UCH-1 (cell line): ENCODE measurements around the gene BOC.

DNA sequence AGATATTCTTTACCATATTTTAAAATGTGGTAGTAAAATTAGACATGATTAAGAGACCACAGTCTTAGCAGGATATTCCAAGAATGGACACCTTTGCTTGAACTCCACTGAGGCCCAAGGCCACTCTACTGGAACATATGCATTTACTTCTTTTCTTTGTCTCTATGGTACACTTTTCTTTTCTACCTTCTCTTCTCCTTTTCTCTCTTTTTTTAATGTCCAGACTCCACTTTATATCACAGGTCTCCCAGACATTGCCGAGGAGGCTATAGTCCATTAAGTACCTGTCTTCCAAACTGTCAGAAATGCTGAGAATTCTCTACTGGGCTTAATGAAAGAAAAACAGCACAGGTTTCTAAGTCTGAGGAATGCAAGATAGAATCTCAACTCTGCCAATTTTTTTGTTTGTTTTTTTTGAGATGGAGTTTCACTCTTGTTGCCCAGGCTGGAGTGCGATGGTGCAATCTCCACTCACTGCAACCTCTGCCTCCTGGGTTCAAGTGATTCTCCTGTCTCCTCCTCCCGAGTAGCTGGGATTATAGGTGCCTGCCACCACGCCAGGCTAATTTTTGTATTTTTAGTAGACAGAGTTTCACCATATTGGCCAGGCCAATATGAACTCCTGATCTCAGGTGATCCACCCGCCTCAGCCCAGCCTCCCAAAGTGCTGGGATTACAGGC is 45.3 kb downstream of the CD200 start:
- RRBS, result no CpG with 5 or more reads among the region's 5 CpGs

DNA sequence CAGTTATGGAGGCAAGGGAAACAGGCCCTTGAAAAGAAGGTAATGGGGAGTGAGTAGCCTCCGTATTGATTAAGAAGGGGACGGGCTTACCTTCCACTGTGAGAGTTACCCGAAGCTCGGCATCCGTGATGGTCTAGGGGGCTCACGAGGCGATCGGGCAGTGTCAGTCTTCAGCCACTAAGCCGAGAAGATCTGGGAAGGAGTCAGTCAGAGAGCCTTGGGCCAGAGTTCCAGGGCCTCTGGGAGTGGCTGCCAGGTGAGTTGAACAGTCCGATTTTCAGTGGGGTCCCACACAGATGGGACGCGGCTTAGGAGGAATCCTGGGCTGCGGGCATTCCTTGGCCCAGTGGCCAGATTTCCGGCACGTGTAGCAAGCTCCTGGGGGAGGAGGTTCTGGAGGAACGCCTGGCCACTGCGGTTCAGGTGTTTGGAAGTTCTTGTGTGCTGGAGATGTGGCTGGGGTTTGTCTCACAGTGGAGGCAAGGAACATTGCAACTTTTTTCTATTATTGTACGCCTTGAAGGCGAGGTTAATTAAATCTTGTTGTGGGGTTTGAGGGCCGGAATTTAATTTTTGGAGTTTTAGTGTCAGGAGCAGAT is 78.5 kb downstream of the BTLA start:
- RRBS, result no CpG with 5 or more reads among the region's 20 CpGs

DNA sequence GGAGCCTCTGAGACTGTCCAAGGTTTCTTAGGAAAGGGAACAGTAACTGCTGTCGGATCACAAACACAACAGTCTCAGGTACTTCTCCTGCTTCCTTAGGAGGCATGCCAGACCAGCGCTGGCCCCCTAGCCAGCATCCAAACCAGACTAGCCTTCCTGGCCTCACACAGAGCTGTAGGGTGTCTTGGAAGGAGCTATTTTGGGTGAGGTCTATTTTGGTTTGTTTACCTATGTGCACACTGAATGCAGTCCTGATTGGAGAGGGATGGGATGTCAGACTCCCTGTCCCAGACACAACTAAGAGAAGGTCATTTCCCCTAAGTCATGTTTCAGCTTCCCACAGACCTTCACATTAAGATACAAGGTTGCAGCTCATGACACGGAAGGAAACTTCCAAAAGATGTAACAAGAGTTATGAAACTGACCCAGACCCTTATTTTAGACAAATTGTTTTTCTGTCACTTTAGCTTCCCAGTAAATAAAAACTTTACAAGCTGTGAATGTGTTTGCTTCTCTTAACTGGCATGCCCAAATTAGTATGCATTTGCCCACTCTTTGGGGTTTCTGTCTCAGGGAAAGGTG is 28.7 kb downstream of the CCDC80 start:
- RRBS, result no CpG with 5 or more reads among the region's 3 CpGs

- RRBS, result no CpG with 5 or more reads among the region's 4 CpGs
These were observed 508 bp upstream of the CCDC80 start for GRCh38 chr3:112641406-112641895.

GRCh38 chr3:113051665-113052187 is 32.3 kb upstream of the NEPRO start:
- RRBS, result no CpG with 5 or more reads among the region's 7 CpGs

DNA sequence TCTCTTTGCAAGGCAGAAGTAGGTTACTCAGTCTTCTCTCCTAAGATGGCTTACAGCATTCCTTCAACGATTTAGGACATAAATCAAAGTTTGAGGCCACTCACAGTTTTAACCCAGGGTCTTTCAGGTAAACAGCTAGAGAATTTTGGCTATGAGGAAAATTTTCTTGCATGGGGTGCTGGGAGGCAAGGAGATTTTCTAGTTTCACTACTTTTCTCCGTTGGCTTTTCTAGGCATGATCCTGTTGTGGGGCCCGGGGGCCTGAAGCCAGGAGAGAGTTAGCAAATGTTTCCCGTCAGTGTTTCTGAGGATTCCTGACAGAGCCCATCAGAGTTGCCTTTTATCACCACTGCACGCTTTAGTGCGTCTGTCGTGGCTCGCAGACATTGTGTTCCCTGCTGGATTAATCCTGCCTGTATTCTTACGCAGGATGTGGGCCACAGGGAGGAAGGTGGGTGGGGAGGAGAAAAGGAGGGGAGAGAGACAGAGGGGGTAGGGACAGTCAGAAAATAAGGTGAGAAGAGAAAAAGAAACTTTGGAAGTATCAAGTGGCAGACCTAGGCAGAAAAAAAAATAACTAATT is 18.1 kb upstream of the BOC start:
- RRBS, result no CpG with 5 or more reads among the region's 9 CpGs

- RRBS, result 5% methylated on average over 34 of the region's 97 CpGs
These were observed at the start of gene BOC for GRCh38 chr3:113211188-113212257. BOC (plus strand) TSS chr3:113211557.

GRCh38 chr3:113250397-113251005 is 39.1 kb downstream of the BOC start:
- RRBS, result no CpG with 5 or more reads among the region's 17 CpGs

- RRBS, result no CpG with 5 or more reads among the region's 17 CpGs
These were observed 64.5 kb downstream of the BOC start for GRCh38 chr3:113275555-113276585.

DNA sequence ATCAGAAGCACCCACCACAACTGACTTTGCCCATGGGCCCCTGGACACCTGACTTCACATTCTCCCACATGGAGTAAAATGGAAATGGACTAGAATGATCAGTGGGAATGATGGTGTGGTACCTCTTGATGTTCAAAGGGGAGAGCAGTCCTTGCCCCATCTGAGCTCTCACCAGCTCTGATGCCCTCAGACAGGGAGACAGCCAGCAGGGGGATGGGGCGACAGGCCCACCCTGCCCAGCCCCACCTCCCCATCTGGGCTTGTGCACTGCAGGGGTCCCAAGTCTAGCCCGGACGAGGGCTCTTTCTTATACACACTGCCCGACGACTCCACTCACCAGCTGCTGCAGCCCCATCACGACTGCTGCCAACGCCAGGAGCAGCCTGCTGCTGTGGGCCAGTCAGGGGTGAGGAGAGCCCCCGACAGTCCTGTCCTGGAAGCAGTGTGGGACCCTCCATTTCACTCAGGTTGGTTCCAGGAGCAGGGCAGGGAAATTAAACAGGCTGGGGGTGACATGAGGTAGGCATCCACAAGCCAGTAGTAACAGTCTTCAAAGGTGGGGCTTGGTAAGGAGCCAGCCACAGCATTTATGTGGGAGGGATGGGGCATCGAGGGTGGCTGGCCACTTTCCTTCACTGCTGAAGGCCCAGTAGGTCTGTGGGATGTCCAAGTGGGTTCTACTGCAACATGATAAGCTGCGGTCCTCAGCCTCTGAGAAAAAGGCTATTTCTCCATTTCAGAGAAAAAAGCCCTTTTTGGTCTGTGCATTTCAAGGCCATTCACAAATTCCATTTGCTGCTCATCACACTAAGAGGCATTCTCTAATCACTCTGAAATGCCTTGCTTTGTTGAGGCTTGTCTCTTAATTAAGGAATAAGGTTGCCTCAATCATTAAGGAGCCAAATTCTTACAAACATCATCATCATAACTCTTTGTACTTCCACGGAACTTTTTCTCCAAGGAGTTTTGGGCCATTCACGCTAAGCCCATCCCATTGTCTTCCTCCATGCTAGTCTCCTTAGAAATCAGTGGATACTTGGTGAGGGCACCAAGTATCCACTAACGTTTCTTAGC is 74.1 kb downstream of the BOC start:
- RRBS, result no CpG with 5 or more reads among the region's 13 CpGs

DNA sequence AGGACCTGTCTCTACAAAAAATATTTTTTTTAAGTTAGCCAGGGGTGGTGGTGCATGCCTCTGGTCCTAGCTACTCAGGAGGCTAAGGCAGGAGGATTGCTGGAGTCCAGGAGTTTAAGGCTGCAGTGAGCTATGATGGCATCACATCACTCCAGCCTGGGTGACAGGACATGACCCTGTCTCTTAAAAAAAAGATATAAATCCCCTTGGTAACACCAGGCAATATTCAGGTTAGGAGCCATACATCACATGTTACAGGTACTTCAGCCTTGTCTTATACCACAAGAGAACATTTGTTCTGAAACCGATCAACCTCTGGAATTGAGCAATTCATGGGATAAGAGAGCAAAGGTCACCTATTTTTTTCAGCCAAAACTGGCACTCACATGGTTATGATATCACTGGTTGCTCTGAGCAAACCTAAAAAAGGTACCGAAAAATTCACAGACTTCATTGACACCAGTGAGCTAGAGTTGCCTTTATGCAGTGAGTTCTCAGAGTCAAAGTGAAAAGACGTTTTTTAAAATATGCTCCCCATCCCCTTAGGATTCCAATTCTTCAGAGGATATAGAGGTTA is 9.1 kb downstream of the SPICE1 start:
- RRBS, result no CpG with 5 or more reads among the region's 3 CpGs

DNA sequence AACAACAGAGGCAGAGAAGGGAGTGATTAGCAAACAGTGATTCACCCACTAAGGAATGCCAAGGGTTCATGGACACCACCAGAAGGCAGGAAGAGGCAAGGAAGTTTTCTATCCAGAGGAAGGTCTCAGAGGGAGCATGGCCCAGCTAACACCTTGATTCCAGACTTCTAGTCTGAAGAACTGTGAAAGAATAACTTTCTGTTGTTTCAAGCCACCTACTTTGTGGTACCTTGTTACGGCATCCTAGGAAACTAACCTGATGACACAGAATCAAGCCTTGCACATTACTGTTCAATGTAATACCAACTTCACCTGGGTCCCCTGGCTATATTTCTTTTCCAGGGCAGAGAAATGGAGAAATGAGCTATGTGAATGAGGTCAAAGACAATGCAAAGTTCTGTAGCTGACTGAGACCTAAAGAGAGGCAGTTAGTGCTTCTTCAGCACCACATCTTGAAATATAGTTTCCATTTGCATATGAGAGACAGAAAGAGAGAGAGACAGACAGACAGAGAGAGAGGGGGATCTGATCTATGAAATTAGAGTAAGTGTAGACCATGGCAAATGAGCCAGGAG is 25.3 kb downstream of the SIDT1 start:
- RRBS, result no CpG with 5 or more reads among the region's 1 CpG

GRCh38 chr3:113673661-113673892 is 22.9 kb downstream of the USF3 start:
- RRBS, result no CpG with 5 or more reads among the region's 4 CpGs

DNA sequence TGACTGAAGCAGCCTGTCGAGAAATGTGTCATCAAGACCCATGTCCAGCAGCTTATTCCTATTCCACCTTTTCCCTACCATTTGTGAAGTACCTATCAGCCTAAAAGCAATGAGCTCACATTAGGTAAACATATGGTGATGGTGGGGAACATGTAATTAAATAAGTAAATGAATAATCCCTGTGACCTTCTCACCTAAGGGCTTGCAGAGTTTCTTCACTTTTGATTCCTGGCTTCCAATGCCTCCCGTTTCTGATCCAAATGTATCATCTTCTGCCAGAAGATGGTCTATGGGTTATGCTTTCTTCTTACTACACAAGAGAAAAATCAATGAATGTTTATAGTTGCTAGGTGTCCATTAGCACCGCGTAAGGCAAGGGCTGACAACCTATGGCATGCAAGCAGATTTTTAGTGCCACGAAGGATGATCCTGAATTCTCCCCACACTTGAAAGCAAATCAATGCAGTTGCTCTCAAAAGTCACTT is 19.3 kb downstream of the USF3 start:
- RRBS, result no CpG with 5 or more reads among the region's 5 CpGs

DNA sequence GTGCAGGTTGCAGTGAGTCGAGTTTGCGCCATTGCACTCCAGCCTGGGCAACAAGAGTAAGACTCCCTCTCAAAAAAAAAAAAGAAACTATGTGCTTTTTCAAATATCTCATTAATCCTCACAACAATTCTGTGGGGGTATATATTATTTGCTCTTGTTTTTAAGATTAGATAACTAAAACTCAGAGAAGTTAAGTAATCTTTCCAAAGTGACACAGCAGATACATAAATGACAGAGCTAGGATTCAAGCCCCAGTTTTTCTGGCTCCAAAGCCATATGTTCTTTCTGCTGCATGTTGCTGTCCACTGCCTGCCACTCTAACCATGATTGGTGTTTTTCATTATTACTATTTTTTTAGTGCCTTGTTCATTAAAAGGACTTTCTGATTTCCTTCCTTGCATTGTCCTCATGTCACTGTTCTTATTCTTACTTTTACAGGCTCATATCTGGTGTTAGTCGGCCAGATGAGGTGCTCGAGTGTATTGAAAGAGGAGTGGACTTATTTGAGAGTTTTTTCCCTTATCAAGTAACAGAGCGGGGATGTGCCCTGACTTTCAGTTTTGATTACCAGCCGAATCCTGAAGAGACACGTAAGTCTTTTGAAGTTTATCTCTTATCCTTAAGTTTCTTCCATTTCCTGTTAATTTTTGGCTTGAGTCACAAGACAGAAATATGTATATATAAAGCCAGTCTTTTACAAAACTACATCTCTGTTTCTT is 23.1 kb downstream of the QTRT2 start:
- RRBS, result no CpG with 5 or more reads among the region's 7 CpGs

GRCh38 chr3:114417245-114417628 is 123.4 kb downstream of the TIGIT start:
- RRBS, result no CpG with 5 or more reads among the region's 4 CpGs

DNA sequence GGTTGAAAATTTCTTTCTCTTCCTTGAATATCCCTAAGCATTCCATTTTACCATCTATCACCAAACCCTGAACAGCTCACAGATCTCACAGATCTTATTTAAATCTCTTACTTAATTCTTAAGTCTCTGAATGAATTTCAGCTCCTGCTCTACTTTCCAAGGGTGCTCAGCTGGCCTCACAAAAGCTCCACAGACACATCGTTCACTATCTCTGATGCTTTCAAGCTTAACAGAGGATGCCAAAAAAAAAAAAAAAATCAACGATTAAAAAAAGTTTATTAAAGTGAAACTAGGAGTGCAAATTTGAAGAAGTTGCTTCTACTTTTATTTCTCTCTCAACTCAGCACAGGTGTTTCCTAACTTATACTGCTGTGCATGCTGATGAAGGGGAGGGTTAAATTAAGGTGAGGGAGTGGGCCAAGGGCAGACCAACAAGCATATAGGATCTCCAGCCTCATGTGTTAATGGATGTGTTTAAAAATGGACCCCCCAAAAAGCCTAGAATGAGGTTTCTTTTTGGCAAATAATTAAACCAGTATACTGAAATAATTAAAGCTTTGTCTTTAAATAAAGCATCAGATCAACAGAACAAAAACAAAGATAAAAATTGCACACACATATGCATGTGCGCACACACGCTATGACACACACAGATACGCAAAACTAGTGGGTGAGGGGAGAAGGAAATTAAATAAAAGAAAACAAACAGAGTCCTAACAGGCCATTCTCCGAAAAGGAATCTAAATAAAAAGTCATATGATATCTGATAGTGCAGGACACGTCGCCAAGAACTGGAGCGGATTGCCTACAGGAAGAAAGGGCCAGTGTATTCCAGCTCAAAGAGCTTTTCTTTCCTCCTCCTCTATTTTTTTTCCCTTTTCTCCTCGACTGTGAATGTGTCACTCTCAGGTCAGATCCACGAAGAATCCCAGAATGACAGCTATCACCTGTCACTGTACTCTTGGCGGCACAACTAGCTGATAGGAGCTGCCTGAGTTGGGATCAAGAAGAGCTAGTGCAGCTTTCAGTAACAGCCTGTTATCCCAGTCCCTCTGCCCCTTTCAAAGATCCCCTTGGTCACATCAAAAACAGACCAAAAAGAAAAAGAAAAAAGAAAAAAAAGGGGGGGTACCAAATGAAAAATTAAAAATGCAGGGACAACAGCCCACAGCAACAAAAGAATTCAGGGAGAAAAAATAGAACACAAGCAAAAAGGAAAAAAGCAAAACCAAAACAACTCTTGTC is 157.6 kb downstream of the TIGIT start:
- RRBS, result no CpG with 5 or more reads among the region's 12 CpGs

- RRBS, result no CpG with 5 or more reads among the region's 8 CpGs
These were observed 161.6 kb downstream of the TIGIT start for GRCh38 chr3:114455367-114455874.

GRCh38 chr3:114460220-114460791 is 166.5 kb downstream of the TIGIT start:
- RRBS, result no CpG with 5 or more reads among the region's 2 CpGs

GRCh38 chr3:114624854-114625243 is 331.0 kb downstream of the TIGIT start:
- RRBS, result no CpG with 5 or more reads among the region's 6 CpGs